Fibroblast of the aortic adventitia (primary cell): ENCODE results near the genes ADCY10 and XCL2.

- CAGE, long polyA plus RNA, result no peak
Observed at GRCh38 chr1:167564441-167565128, 11.0 kb upstream of the CREG1 start.

DNA sequence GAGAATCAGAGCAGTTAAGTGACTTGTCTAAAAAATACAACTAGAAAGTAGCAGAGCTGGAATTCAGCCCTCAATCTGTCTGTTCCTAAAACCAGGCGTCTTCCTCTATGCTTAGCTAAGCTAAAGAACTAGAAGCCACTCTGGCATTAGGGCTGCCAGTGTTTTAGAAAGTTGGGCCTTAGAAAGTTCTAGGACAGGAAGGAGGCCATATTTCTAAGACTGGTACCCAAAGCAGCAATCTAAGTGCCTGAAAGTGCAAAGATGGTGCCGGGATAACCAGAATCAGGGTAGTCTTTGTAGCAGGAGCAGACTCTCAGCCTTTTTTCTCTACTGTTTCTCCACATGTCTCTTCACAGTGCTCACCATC lies 1.3 kb upstream of the RCSD1 start:
- CAGE, long polyA plus RNA, result no peak

DNA sequence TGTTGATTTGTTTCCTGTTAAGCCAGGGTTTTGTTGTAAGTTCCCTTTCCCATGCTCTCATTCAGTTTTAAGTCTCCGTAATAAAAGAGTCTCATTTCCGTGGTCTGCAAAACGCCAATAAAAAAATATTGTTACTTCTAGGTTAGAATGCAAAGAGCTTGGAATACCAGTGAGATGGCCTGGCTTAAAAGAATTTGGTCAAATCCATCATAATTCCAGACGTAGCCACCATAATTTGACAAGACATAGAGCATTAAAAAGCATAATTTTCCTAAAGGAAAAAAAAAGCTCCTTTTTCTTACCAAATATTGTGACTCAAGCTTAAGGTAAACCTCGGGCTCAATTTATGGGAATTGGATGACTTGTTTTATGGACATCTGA lies 909 bp downstream of the MPZL1 start:
- CAGE, long polyA plus RNA, result no peak

GRCh38 chr1:167913542-167914495 lies at the start of gene ADCY10:
ADCY10 (minus strand) TSS chr1:167914134.
- CAGE, long polyA plus RNA, result no peak

GRCh38 chr1:168246482-168246856 lies 20.7 kb downstream of the SFT2D2 start:
- CAGE, long polyA plus RNA, result no peak

- CAGE, long polyA plus RNA, result no peak
Observed at GRCh38 chr1:168543882-168544259, at the start of gene XCL2. XCL2 (minus strand) TSS chr1:168543997.

DNA sequence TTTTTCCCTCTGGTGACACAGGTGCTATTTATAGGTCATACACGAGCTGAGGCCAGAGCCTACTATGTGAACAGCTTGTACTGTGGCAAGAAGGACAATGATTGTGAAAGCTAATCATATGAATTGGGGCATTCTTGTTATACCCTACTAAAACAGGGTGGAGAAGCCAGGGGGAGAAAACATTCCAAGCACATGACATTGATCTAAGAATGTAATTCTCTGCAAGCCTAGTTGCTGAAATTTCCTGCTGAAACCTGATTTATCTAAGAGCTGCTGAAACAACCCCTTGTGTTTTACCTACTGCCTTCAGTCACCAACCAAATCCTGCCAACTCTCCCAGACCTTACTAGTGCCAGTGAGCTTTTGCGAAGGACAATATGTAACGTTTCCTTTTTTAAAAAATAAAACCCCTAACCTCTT lies 60.4 kb downstream of the XCL1 start:
- CAGE, long polyA plus RNA, result no peak

DNA sequence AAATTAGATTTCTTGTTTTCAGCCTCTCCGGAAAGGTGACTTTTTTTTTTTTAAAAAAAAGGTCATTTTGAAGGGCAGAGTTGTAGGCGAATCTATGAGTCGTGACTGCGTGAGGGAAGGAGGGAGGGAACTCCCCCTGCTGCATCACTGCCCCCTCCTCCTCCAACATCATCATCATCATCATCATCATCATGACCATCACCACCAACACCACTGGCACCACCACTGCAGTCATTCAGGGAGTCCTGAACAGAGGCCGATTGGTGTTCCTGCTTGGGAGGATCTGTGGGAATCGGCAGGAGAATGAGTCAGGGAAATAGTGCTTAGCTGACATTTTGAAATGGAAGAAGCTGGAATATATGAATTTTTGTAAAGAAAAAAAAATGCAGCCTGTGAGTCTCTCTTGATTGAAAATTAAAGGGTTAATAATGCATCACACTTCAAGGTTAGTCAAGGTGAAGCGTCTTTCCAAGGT lies 1.3 kb downstream of the ATP1B1 start:
- CAGE, long polyA plus RNA, result no peak

- CAGE, long polyA plus RNA, result no peak
Observed at GRCh38 chr1:169117241-169117974, 10.9 kb downstream of the ATP1B1 start.

DNA sequence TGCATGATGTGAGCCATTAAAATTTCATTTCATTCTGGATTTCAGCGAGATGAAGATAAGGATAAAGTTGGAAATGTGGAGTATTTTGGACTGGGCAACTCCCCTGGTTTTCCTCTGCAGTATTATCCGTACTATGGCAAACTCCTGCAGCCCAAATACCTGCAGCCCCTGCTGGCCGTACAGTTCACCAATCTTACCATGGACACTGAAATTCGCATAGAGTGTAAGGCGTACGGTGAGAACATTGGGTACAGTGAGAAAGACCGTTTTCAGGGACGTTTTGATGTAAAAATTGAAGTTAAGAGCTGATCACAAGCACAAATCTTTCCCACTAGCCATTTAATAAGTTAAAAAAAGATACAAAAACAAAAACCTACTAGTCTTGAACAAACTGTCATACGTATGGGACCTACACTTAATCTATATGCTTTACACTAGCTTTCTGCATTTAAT lies 24.8 kb downstream of the ATP1B1 start:
- CAGE, long polyA plus RNA, result no peak

- CAGE, long polyA plus RNA, result no peak
Observed at GRCh38 chr1:169694316-169694847, 17.0 kb downstream of the SELL start.

DNA sequence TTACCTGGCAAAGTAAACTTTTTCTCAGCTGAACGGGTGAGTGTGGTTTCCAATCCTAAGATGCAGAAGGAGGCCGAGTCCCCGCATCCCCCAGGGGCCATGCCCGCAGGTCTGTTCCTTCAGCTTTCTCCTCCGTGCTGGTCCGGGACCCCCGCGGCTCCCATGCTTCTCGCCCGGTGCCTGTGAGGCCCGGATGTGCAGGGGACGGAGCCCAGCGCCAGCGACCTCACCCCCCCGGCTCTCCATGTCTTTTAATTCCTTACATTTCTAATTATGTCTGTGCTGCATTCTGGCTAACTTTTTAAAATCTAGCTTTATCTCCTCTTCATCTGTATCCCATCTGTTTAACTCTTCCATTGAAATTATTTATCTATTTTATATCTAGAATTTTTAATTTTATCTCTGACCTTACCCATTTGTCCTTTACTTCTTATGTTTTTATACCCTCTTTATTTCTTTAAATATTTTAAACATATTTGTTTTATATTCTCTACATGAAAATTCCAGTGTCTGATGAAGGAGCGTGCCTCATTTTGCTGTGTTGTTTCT lies 21.6 kb upstream of the SCYL3 start:
- CAGE, long polyA plus RNA, result no peak

DNA sequence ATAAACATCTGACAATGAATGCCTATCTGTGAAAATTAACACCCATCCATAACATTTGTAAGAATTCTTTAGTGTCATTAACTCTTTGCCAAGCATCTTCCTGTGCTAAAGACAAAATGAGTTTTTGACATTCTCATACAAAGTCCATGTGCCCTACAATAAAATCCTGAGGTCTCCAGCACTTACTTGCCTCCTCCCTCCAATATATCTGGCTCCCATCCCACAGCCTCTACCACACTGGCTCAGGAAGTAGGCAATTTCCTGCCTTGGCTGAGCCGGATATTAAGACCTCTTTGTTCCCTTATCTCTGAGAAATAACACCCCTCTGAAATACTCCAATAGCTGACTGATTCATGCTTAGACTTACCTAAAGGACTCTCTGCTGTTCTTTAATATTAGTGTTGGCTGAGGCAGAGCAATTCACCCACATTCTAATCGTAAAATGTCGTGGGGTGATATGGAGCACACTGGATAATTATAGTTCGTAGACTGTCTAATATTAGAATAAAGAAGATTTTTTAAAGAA lies 37.6 kb upstream of the GORAB start:
- CAGE, long polyA plus RNA, result no peak

GRCh38 chr1:170667480-170667871 lies 3.5 kb downstream of the PRRX1 start:
- CAGE, long polyA plus RNA, result no peak

DNA sequence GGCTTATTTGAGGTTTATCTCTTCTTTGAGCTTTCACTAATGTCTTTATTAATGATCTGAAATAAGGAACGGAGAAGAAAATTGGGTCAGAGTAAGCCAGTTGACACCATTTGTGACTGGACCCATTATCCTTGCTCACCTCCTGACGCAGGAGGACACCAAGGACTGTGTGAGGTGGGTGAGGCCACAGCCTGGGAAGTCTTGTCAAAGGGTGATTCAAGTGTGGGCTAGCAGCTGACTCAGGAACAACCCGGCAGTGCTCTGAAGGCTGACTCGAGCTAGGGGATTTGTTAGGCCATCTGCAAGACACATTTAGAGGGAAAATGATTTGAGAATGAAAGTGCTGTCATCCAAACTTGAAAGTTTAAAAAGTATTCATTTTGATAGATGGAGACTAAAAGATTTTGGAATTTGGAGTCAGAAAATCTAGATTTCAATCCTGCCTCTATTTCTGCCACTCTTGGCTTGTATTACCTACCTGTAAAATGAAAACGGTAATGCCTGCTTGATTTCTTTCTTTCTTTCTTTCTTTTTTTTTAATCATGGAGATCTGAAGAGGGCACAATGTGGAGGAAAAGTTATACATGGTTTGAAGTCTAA lies 21.3 kb downstream of the PRRX1 start:
- CAGE, long polyA plus RNA, result no peak

GRCh38 chr1:170735618-170736128 lies 71.7 kb downstream of the PRRX1 start:
- CAGE, long polyA plus RNA, result no peak

DNA sequence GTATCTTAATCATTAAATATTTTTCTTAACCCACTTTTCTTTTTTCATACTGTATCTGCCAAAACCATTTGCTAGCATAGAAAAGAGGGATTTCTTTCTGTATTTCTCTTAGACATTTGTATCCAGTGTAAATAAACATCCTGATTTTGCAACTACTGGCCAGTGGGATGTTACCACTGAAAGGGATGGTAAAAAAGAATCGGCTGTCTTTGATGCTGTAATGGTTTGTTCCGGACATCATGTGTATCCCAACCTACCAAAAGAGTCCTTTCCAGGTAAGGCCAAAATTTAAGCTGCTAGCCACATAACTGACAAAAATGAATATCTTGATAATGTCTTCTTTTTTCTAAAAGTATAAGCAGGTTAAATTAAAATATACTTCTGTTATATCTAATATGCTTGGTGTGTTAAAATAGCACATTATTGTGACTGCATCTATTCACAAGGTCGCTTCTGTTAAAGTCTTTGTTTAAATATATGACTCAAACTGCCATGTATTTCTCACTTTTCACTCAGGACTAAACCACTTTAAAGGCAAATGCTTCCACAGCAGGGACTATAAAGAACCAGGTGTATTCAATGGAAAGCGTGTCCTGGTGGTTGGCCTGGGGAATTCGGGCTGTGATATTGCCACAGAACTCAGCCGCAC lies 17.0 kb downstream of the FMO3 start:
- CAGE, long polyA plus RNA, result no peak

GRCh38 chr1:171126538-171126911 lies 35.8 kb downstream of the FMO3 start:
- CAGE, long polyA plus RNA, result no peak

- CAGE, long polyA plus RNA, result no peak
Observed at GRCh38 chr1:171141289-171142062, 43.6 kb upstream of the FMO2 start.

GRCh38 chr1:171358966-171359165 lies 44.9 kb downstream of the FMO4 start:
- CAGE, long polyA plus RNA, result no peak